ENCODE measurements around a stretch of chr2.

DNA sequence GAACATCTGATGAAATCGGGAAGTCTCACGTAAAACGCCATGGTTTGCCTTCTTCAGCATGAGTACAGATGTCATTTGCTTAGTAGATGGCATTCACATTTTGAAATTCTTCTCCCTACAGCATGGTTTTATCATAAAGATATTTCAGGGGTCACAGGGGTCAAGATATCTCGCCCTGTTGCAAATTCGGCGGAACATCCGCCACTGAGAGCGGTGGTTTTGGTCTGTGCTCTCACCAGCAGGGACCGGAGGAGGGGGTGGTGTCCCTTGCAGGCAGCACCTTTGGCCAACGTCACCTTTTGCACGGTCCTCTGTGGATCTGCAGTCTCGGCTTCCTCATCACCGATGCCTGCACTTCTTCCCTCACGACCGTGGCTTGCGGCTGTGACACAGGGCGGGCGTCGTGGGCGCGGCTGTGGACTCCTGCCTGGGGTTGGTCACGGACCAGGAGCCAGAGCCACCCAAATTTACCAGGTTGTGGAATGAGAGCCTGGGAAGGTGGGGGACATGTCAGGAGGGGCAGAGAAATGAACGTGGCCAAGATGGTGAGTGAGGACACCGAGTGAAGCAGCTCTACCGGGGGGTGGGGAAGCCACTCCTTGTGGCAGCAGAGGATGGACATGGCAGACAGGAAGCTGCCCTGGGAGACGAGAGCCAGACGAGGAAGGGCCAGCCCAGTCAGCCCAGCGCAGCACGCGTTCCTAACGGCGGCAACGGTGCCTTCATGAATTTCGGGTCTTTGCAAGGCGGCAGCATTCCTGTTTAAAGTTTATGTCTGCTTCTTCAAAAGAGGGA lies 84.0 kb downstream of the LRRFIP1 start:
- PRO-cap, result no peak

DNA sequence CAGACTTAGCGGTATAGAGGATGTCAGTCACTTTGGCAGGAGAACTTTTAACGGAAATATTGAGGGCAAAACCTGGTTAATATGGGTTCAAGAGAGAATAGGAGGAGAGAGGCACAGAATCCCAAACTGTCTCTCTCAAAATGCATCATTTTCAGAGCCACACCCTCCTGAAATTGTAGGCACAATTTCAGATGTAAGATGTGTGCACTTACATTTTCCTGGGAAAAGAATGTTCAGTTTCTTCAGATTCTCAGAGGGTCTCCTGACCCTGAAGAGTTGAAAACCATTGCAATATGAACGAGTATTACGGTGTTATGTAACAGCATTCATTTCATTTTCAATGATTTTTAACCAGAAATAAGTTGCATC lies 76.5 kb upstream of the RBM44 start:
- PRO-cap, result no peak

- PRO-cap, result no peak
Measured at GRCh38 chr2:237736069-237737223, 62.1 kb upstream of the RBM44 start.

GRCh38 chr2:237763834-237764333 lies 34.7 kb upstream of the RBM44 start:
- PRO-cap, result no peak

- PRO-cap, result no peak
Measured at GRCh38 chr2:237870871-237871729, 11.7 kb downstream of the RAMP1 start.

- PRO-cap, result bidirectional peak, plus-strand start at chr2:238061031, minus-strand start at chr2:238060704
Measured at GRCh38 chr2:238059915-238060930, 578 bp upstream of the SCLY start.

GRCh38 chr2:238169704-238170576 lies 11.2 kb downstream of the ERFE start:
- PRO-cap, result no peak

GRCh38 chr2:238176468-238177134 lies 17.8 kb downstream of the ERFE start:
- PRO-cap, result no peak

- PRO-cap, result no peak
Measured at GRCh38 chr2:238258070-238258787, 18.4 kb upstream of the HES6 start.

GRCh38 chr2:238272766-238273493 lies 15.5 kb downstream of the PER2 start:
- PRO-cap, result no peak

DNA sequence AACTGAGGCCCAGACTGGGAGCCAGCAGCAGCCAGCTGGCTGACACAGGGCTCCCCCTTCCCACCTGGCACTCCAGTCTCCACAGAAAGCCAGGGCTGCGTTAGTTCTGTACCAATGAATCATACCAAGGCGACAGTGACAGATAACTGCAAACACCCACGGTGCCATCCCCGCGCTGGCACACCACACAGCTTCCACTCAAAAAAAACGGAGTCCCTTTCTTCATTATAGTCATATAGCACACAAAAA lies 1.4 kb downstream of the PER2 start:
- PRO-cap, result no peak

DNA sequence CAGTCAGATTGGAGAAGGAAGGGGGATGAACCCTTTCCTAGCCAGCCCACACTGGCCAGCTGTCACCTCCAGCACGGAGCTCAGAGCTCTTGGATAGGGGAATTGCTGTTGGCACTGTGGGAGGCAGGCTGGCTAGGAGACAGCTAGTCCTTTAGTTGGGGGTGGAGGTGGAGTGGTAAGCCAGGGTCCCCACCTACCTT lies 2.5 kb upstream of the PER2 start:
- PRO-cap, result no peak

DNA sequence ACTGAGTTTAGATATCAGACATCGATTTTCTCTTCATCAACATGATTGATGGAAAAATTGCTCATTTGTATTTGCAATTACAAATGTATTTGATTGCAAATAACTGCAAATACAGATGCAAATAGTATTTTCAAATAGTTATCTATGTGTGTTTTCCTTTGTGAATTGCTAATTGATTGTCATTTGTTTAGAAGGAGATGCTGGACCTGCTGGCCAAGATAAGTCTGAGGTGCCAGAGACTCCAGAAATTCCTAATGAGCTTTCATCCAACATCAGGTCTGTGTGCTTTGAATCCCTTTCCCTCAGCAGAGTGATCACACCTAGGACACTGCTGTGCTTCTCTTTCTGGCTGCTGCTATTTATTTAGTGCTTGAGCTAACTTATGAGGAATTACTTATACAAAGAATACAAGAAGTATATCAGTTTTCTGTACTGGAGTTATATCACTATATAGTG lies 28.3 kb downstream of the TRAF3IP1 start:
- PRO-cap, result no peak

DNA sequence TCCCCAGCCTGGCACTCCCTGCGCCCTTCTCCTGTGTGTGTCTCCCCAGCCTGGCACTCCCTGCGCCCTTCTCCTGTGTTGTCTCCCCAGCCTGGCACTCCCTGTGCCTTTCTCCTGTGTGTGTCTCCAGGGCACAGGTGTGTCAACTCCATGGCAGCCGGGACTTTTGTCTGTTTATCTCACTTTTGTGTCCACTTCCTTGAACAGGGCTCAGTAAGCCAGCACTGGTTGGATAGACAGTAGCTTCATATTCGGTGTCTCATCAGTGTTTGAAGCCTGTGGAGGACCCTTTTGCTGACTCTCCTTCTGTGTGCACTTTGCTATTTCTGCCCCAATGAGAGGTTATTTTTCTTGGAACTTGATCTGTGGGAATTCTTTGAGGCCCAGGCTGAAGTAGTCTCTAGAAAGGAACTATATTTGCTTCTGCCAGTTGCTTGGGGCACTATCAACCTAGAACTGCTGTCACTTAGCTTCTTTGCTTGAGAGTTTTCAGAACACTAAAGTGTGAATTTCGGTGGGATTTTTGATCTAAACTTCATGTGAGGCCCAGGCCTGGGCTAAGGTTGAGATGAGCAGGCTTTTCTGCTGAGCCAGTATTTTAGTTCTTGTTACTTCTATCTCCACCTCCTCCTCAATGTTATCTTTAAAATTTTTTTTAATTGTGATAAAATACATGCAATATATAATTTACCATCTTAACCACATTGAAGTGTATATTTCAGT lies 8.3 kb upstream of the ASB1 start:
- PRO-cap, result no peak

GRCh38 chr2:238433471-238433718 lies 6.7 kb downstream of the ASB1 start:
- PRO-cap, result no peak

DNA sequence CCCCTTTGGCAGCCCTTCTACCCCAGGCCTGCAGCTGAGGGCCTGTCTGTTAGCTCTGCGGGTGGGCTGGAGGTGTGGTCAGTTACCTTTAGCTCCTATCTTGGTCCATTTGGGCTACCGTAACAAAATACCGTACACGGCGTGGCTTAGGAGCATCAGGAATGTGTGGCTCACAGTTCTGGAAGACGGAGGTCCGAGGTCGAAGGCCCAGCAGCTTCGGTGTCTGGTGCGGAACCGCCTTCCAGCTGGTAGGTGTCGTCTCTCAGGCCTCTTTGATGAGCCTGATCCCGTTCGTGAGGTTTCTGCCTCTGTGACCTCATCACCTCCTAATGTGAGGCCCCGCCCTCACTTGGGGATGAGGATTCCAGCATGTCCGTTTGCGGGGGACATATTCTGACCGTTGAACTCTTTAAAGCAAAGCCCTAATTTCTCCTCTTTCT lies 127.7 kb downstream of the ASB1 start:
- PRO-cap, result no peak

GRCh38 chr2:238703660-238703998 lies 144.3 kb upstream of the TWIST2 start:
- PRO-cap, result no peak

- PRO-cap, result no peak
Measured at GRCh38 chr2:238851170-238851727, 3.4 kb downstream of the TWIST2 start.

- PRO-cap, result no peak
Measured at GRCh38 chr2:238883146-238883643, 35.3 kb downstream of the TWIST2 start.

- PRO-cap, result no peak
Measured at GRCh38 chr2:238904239-238904992, 56.5 kb downstream of the TWIST2 start.

Data from progenitor cell of endocrine pancreas (in vitro differentiated cells).